ENCODE data around the gene SEMA4B.

DNA sequence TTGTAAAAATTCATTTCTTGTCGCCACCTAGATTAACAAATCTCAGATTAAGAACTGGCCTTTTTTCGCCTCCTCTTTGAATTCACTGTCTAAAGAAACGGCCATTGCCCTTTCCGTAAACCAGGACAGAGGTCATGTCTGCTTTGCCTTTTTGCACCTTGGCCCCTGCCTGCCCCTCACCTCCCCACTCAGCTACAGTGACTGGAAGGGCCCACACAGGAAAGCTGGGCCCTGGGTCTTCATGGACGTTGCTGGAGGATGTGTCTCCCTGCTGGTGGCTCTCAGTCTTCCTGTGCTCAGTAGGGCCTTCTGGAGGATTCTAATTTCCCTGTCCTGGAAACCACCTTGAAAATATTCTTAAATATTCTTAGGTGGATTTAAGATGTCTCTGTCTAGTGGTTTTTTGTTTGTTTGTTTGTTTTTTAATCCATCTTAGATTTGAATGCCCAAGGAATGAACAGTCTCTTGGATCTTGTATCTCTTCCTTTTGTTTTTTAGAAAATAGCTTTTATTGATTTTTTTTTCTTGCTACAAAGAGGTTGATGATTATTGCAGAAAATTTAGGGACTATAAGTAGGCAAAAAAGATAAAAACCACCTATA lies 17.5 kb downstream of the ZNF710 start:
- PRO-cap: no peak

DNA sequence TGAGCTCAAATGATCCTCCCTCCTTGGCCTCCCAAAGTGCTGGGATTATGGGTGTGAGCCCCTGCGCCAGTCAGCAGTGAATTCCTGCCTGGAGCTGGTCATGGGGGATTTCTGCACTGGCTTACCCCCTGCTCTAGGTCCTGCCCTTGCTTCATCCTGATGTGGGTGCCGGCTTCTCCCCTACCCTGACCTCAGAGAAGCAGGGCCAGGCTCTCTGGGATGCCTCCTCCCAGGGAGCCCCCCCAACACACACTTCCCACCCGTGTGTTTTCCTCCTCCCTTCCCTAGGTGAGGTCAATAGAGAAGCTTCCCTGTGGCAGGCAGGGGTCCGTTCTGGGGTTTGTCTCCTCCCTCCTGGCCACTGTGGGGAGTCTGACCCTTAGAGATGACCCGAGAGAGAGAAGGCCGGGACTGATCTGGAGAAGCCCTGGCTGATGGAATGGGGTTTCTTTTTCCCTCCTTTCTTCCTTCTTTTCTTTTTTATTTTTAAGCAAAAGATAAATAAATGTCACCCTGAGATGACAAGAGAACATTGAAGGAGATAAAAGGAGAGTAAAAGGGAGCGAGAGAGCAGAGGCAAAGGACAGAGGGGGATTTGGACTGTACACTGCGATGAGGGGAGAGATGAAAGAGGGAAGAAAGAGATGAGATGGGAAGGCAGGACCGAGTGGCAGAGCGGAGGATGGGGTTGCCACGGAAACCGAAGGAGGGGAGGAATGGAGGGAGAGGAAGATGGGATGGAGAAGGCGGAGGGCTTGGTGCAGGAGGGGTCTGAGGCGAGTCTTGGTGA lies 48.5 kb downstream of the IDH2 start:
- PRO-cap: no peak

GRCh38 chr15:90081560-90082104 lies 20.6 kb downstream of the IDH2 start:
- PRO-cap: no peak

DNA sequence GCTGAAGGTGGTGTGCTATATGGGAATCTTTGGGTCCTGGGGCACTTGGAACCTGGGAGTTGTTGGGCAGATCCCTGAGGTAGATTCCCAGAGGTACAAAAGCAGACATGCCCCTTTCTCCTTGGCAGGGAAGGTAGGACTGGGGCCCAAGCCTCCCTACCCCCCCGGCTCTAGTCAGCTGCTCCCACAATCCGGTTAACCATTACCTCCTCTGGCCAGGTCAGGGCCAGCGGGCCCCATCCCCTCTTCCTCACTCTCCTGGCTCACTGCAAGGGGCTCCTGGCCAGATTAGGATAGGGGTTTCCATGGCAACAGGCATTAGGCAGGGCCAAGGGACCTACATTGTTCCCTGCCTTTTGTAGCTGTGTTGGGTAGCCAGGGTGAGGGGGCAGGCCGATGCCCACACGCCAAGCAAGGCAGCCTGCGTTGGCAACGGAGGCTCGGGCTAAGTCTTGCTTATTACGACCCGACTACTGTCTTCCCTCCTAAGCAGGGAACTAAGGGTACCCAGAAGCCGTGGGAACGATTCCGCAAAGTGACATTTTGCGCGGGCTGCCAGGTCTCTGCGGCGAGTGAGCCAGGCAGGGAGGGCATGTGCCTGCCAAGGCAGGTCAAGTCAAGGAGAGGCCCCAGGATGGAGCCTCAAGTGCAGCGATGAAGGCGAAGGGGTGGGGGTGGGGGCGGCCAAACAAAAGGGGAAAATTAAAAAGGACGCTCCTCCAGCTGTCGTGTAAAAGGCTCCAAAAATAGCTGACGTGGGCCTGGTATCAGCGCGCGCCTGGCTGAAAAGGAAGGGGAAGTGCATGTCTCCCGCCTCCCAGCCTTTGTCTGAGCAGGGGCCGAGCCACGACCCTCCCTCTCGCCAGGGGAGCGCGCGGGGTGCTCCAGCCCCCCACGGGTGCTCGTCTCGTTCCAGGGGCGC lies 994 bp downstream of the IDH2 start:
- PRO-cap: unidirectional peak, plus-strand start at position 785 of the sequence

DNA sequence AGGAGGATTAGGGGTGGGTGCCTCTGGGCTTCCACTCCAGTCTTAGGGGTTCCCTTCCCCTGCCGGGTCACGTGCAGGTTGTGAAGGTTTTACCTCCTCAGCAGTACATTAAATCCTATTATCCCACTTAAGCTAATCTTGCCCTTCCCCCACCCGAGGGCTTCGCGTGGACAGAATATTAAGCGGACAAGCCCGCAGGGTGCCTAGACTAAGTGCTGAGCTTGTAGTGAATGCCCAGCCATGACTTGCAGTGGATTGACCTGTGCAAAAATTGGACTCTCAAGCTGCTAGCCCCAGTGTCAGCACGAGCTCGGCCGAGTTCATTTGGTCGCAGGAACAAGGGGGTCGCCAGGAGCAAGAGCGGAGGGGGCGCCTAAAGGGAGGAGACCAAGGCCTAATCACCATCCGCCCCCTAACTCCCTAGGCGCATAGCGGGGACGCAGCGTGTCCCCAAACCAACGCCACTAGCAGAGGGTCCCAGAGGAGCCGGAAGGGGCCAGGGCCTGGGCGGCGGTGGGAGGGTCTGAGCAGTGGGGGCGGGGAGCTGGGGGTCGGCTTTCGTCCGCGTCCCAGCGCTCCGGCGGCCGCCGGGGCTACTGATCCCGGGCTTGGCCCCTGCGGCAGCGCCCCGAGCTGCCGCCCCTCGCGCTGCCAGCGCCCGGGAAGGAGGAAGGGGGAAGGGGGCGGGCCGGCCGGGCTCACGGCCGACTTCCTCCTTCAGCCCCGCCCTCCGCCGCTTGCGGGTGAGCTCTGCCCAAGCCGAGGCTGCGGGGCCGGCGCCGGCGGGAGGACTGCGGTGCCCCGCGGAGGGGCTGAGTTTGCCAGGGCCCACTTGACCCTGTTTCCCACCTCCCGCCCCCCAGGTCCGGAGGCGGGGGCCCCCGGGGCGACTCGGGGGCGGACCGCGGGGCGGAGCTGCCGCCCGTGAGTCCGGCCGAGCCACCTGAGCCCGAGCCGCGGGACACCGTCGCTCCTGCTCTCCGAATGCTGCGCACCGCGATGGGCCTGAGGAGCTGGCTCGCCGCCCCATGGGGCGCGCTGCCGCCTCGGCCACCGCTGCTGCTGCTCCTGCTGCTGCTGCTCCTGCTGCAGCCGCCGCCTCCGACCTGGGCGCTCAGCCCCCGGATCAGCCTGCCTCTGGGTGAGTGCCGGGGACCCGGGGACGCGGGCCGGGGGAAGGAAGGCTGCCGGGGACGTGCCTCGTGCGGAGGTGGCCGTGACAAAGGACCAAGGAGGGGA lies at the start of gene SEMA4B:
Gene SEMA4B (plus strand): TSS at position 736 of the 1,239 bp plus-strand sequence.
- PRO-cap: bidirectional peak, plus-strand start at position 757 of the sequence, minus-strand start at position 660 of the sequence

DNA sequence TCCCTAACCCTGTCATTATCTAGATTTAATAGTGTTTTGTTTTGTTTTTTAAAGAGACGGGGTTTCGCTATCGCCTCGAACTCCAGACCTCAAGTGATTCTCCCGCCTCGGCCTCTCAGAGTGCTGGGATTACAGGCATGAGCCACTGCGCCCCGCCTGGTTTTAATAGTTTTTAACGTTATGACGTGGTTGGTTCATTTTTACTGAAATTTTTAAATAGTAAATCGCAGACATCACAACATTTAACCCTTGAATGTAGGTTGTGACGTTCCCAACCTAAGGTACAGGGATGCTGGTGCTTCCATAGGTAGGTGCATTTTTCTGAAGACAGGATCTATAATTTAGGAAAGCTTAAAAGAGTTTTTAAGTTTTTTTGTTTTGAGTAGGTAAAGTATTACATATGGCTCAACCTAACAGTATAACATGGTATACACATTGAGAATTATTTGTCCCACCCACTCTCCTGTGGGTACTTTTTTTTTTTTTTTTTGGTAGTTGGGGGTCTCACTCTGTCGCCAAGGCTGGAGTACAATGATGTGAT lies 1.2 kb downstream of the NGRN start:
- PRO-cap: no peak

GRCh38 chr15:90361863-90362505 lies 9.9 kb downstream of the ZNF774 start:
- PRO-cap: no peak

GRCh38 chr15:90388424-90389454 lies 697 bp downstream of the IQGAP1 start:
- PRO-cap: unidirectional peak, plus-strand start at chr15:90388519; bidirectional peak, plus-strand start at chr15:90388700, minus-strand start at chr15:90388662

- PRO-cap: no peak
Measured at GRCh38 chr15:90413162-90413834, 25.3 kb downstream of the IQGAP1 start.

DNA sequence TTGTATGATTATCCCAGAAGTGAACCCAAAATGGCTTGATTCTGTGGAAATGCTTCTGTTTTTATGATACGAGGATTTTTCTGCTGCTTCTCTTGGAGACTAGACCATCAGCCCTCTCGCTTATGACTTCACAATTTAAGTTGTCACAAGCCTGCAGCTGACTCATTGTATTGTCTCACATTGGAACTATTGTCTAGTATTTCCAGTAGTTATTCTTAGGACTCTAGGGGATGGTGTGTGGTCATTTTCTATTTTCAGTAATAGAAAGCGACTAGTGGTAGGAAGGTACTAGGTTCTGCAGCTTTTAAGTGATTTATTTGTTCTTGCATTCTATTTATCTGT lies 66.4 kb upstream of the CRTC3 start:
- PRO-cap: unidirectional peak, minus-strand start at position 94 of the sequence

DNA sequence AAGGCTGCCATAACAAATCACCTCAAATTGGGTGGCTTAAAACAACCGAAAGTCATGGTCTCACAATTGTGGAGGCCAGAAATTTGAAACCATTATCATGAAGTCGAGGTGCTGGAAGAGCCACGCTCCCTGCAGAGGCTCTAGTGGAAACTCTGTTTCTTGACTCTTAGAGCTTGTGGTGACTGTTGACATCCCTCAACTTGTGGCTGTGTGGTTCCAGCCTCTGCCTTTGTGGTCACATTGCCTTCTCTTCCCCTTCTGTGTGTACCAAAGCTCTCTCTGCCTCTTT lies 48.8 kb upstream of the CRTC3 start:
- PRO-cap: no peak

DNA sequence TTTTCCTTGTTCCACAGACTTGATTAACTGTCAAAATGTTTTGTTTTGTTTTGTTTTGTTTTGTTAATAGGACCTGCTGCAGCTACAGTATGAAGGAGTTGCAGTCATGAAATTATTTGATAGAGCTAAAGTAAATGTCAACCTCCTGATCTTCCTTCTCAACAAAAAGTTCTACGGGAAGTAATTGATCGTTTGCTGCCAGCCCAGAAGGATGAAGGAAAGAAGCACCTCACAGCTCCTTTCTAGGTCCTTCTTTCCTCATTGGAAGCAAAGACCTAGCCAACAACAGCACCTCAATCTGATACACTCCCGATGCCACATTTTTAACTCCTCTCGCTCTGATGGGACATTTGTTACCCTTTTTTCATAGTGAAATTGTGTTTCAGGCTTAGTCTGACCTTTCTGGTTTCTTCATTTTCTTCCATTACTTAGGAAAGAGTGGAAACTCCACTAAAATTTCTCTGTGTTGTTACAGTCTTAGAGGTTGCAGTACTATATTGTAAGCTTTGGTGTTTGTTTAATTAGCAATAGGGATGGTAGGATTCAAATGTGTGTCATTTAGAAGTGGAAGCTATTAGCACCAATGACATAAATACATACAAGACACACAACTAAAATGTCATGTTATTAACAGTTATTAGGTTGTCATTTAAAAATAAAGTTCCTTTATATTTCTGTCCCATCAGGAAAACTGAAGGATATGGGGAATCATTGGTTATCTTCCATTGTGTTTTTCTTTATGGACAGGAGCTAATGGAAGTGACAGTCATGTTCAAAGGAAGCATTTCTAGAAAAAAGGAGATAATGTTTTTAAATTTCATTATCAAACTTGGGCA lies 29.6 kb upstream of the CRTC3 start:
- PRO-cap: no peak

DNA sequence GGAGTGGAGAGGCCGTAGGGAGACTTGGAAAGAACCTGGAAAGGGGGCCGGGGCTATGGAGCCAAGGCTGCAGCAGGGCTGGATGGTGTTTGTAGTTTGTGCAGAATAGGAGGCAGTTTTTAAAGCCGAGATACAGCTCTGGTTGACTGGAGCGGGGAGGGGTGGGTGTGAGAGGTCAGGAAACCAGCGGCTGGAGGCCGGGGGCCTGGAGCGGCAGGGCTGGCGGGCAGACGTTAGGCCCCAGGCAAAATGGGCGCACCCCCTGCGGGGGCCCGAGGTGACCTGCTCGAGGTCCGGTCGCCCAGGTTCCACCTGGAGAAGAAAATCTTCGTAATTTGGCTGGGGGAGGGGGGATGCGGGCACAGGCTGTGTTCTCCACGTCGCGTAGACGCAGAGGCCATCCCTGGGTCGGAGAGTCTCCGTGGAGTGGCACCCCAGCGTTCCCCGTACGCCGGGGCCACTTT lies 420 bp upstream of the CRTC3 start:
- PRO-cap: no peak

- PRO-cap: no peak
Measured at GRCh38 chr15:90550906-90551482, 21.3 kb downstream of the CRTC3 start.

GRCh38 chr15:90570970-90571623 lies 41.4 kb downstream of the CRTC3 start:
- PRO-cap: no peak

DNA sequence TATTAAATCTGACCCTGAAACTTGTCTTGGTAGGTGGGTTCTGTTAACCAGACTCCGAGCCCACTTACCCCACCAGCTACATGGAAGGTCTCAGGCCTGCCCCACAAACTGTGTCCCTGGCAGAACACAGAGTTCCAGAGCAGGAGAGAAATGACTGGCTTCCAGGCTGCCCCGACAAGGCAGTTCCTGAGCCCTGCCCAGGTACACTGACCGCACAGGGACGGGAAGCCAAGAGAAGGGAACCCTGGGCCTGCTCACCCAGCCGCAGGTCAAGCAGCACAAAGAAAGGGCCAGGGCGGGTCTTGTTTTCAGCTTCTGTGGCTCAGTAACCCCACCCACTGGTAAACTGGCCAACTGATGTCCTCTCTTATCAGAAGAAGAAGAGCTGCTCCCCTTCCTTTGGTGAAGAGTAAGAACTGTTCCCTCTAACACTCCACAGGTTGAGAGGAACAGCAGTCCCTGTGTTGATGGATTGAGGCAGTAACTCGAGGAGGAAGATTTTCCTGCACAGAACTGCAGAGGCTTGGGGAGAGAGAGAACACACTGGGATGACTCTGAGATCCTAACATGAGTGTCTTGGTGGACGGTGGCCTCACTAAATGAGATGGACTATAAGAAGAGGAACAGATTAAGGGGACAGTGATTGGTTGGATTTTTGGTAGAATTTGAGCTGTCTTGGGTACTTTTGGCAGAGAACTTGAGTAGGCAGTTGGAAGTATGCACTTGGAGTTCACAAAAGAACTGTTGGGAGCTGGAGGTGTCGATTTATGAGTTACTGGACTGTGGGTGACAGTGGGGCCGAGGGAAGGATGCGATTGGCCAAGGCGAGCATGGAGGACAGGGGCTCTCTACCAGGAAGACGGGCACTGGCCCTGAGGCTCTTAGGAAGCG lies 68.5 kb downstream of the CRTC3 start:
- PRO-cap: no peak

DNA sequence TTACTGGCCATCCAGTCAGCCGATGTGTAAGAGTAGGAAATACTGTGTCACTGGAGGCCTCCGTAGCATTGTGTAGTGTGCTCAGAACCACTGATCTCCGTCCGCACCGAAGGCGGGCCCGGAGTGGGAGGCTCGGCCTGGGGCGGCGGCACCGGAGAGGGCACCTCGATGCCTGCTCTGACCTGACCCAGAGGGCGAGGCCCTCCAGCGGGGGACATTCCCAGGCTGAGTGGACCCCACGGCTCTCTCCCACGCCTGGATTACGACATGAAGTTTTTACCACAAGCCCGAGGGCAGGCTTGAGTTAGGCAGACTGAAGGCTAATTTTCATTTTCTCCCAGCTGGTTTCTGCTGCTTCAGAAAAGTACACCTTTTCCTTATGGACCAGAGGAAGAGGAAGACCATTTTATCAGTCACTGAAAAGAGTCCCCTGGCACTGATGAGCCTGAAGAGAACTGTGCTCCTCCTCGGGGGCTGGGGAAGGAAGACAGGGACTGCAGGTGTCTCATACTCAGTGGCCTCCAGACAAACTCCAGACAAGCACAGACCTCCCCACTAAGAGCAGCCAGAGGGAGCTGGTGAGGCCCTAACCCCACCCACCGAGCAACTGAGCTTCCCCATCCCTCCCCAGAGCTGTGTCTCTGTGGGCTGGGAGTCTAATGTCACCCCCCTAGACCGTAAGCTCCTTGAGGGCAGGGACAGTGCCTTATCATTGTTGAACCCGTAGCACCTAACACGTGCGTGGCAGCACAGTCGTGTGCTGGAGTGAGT lies 74.5 kb upstream of the BLM start:
- PRO-cap: no peak

DNA sequence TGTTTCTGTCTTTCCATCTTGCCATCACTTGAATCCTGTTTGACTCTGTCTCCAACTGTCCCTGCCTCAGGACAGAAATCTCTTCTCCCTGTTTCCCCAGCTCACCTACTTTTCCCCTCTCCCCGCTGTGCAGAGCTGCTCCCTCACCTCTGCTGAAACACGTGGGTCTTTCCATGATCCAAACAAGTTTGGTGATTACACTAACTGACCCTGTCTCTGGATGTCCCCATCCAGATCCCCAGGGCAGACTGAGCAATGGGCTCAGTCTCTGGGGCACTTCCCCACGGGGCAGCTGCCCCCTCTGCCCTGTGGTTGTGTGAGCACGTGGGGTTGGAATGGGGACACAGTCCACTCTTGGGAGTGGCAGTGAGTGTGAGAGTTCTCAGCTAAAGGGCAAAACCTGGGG lies 50.2 kb upstream of the BLM start:
- PRO-cap: no peak

GRCh38 chr15:90667359-90668055 lies 49.6 kb upstream of the BLM start:
- PRO-cap: no peak

GRCh38 chr15:90857315-90857657 lies 11.1 kb upstream of the FURIN start:
- PRO-cap: no peak

Measured in pulmonary artery (tissue), 1 donor.